ENCODE measurements around a stretch of chr9.

GRCh38 chr9:129568327-129569610, 52.1 kb downstream of the C9orf50 start:
- PRO-cap = no peak
- RAMPAGE, long total RNA, 4 experiments = no peak in any of the 4 experiments

GRCh38 chr9:129607486-129608074, 13.3 kb downstream of the C9orf50 start:
- PRO-cap = unidirectional peak, minus-strand start at chr9:129607791
- RAMPAGE, long total RNA, 4 experiments = start-site peak on the minus strand in 1 of 4 experiments, at chr9:129607784-129607814 at its widest, 22 reads per replicate

DNA sequence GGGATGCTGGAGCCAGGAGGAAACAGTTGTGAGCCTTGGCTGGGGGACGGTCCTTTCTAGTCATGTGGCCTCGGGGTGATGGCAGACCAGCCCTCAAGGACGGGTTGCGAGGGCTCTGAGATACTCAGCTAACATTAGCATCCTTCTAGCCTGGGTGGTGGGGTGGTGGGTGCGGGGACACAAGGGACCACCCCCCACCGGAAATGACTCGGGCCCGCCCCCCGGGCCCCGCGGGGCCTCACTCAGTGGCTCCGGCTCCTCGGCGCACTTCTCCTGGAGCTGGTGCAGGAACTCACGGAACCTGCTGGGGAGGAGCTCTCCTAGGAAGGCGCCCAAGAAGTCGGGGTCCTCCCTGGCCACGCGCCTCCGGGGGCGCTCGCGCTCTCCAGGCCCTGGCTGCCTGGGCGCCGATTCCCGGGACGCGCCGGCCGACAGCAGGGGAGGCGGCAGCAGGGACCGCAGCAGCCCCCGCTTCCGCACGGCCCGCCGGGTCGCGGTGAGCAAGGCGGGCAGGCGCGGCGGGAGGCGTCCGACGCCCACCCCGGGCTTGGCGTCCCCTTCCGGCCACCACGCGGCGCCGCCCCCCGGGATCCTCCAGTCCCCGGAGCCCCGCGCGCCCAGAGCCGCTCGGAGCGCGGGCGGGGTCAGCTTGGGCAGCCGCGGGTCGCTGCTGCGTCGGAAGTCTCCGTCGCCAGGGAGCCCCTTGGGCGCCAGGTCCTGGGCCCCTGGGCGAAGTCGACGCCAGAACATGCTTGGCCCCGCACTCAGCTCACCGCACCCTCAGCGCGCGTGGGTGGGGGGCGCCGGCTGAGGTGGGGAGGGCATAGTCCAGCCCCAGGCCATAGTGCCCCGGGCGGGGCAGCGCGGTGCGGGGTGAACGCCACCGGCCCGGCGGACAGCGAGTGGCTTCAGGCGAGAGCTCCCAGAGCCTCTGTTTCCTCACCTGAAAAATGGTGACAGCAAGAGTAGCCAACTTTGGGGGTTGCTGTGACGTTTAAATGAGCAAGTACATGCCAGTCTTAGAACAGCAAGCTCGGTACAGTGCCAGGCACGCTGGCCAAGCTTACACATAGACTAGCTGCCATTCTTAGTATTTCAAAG, 726 bp downstream of the C9orf50 start:
- PRO-cap = no peak
- RAMPAGE, long total RNA, 4 experiments = no peak in any of the 4 experiments

GRCh38 chr9:129639834-129640888, 1.8 kb downstream of the ASB6 start:
- PRO-cap = no peak
- RAMPAGE, long total RNA, 4 experiments = no peak in any of the 4 experiments

- PRO-cap = no peak
- RAMPAGE, long total RNA, 4 experiments = no peak in any of the 4 experiments
These were observed 40.3 kb downstream of the PTGES start for GRCh38 chr9:129712263-129713238.

- PRO-cap = no peak
- RAMPAGE, long total RNA, 4 experiments = no peak in any of the 4 experiments
These were observed 488 bp downstream of the USP20 start for GRCh38 chr9:129835670-129836222.

DNA sequence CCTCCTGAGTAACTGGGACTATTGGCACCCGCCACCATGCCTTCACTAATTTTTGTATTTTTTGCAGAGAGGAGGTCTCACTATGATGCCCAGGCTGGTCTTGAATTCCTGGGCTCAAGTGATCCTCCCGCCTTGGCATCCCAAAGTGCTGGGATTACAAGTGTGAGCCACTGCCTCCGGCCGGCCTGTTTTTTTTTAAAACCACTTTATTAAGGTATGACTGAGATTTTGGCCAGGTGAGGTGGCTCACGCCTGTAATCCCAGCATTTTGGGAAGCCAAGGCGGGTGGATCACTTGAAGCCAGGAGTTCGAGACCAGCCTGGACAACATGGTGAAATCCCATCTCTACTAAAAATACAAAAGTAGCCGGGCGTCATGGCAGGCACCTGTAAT, 46.2 kb downstream of the FNBP1 start:
- PRO-cap = no peak
- RAMPAGE, long total RNA, 4 experiments = no peak in any of the 4 experiments

DNA sequence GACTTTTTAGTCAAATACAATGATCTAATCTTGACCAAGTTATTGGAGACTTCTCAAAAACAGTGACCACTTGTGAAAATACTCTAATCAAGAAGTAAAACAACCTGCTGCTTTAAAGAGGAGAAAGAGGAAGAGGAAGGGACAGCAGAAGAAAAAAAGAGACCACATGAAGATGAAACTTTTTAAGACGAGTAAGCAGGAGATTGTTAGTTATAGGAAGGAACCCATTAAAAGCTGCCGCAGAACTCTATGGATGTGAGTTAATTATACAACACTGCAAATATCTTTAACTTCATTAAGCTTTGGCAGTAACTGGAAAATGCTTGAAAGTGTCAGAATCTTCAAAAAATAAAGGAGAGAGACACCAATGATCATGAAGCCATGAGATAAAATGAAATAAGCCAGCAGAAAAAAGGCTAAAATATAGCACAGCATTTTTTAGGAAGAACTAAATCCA, 2.4 kb upstream of the FNBP1 start:
- PRO-cap = no peak
- RAMPAGE, long total RNA, 4 experiments = no peak in any of the 4 experiments

GRCh38 chr9:130077187-130077625, 23.5 kb downstream of the GPR107 start:
- PRO-cap = no peak
- RAMPAGE, long total RNA, 4 experiments = no peak in any of the 4 experiments

DNA sequence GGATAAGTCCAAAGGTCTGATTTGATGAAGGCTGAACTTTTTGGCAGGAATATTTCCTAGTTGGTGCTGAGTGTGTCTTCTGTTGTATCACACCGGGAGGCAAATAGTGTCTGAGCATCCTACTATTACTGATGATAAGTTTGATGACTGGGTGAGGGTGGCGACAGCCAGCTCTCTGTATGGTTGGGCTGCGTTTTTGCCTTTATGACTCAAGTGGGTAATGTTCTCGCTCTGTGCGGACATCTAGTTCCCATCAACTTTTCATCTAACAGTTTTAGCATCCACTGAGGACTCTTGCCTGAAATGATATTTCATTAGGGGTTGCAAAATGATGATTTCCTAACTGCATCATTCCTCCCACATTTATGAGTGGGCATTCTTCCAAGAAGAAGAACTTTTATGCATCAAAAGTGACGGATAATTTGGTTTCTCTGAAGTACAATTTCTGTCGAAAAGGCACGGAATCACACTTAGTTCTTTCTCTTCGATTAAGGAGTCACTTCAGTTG, 26.6 kb downstream of the HMCN2 start:
- PRO-cap = no peak
- RAMPAGE, long total RNA, 4 experiments = no peak in any of the 4 experiments

GRCh38 chr9:130318034-130318576, 52.5 kb downstream of the HMCN2 start:
- PRO-cap = no peak
- RAMPAGE, long total RNA, 4 experiments = no peak in any of the 4 experiments

GRCh38 chr9:130354189-130354579, 88.6 kb downstream of the HMCN2 start:
- PRO-cap = no peak
- RAMPAGE, long total RNA, 4 experiments = no peak in any of the 4 experiments

DNA sequence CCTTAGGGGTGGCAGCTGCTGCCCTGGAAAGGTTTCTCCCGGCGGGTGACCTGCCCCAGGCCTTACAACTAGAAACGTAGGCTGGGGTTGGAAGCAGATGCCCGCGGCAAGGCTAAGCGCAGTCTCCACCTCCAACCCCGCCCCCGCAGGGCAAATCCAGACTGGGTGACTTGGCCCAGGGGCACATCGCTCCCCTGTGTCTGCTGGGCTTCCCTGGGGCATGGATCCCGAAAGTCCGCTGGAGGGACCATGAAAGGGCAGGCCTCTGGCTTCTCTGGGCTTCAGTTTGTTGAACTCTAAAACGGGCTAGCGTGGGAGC, 11.9 kb upstream of the ASS1 start:
- PRO-cap = no peak
- RAMPAGE, long total RNA, 4 experiments = no peak in any of the 4 experiments

GRCh38 chr9:130433195-130434255, 11.2 kb upstream of the ASS1 start:
- PRO-cap = no peak
- RAMPAGE, long total RNA, 4 experiments = no peak in any of the 4 experiments

GRCh38 chr9:130535900-130536708, 43.3 kb upstream of the FUBP3 start:
- PRO-cap = no peak
- RAMPAGE, long total RNA, 4 experiments = no peak in any of the 4 experiments

GRCh38 chr9:130705355-130705962, 11.9 kb downstream of the EXOSC2 start:
- PRO-cap = no peak
- RAMPAGE, long total RNA, 4 experiments = no peak in any of the 4 experiments

GRCh38 chr9:130715536-130715968, 22.0 kb downstream of the EXOSC2 start:
- PRO-cap = no peak
- RAMPAGE, long total RNA, 4 experiments = no peak in any of the 4 experiments

GRCh38 chr9:130860570-130861398, 25.7 kb downstream of the ABL1 start:
- PRO-cap = no peak
- RAMPAGE, long total RNA, 4 experiments = no peak in any of the 4 experiments

DNA sequence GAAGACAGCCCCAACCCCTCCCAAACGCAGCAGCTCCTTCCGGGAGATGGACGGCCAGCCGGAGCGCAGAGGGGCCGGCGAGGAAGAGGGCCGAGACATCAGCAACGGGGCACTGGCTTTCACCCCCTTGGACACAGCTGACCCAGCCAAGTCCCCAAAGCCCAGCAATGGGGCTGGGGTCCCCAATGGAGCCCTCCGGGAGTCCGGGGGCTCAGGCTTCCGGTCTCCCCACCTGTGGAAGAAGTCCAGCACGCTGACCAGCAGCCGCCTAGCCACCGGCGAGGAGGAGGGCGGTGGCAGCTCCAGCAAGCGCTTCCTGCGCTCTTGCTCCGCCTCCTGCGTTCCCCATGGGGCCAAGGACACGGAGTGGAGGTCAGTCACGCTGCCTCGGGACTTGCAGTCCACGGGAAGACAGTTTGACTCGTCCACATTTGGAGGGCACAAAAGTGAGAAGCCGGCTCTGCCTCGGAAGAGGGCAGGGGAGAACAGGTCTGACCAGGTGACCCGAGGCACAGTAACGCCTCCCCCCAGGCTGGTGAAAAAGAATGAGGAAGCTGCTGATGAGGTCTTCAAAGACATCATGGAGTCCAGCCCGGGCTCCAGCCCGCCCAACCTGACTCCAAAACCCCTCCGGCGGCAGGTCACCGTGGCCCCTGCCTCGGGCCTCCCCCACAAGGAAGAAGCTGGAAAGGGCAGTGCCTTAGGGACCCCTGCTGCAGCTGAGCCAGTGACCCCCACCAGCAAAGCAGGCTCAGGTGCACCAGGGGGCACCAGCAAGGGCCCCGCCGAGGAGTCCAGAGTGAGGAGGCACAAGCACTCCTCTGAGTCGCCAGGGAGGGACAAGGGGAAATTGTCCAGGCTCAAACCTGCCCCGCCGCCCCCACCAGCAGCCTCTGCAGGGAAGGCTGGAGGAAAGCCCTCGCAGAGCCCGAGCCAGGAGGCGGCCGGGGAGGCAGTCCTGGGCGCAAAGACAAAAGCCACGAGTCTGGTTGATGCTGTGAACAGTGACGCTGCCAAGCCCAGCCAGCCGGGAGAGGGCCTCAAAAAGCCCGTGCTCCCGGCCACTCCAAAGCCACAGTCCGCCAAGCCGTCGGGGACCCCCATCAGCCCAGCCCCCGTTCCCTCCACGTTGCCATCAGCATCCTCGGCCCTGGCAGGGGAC, 12.1 kb downstream of the QRFP start:
- PRO-cap = no peak
- RAMPAGE, long total RNA, 4 experiments = no peak in any of the 4 experiments

DNA sequence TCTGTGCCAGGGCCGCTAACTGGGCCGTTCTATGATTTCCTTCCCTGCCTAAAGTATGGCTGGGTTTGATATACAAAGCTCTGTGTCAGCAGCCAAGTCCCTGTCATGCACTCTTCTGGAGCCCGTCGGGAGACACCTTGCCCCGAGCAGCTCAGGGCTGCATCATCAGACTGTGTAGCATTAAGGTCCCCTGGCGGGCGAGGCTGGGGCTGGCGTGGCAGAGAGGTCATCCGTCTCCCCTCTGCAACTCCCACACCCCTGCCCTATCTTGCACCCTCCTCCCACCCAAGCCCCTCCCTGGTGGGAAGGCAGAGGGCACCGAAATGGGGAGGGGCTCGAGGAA, 6.3 kb downstream of the FIBCD1 start:
- PRO-cap = no peak
- RAMPAGE, long total RNA, 4 experiments = no peak in any of the 4 experiments